IMR-90 (cell line): ENCODE data around the genes BACE1, TMPRSS13 and MPZL2.

DNA sequence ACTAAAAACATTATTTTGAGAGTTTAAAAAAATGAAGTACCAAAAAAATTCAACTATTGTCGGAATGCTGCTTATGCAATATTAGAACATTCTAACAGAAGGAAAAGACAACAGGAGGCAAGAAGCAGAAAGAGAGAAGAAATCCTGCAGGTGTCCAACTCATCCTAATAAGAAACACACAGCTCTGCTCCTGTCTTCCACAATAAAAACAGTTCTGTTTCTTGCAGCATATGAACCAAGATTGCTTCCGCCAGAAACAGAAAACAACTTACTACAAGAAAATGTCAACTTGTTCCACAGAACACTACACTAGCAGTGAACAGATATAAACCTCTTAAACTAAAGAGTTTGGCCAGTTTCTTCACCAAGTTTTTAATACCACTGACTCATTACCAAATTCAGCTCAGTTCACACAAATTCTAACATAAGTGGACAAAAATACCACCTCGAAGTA is 14.6 kb downstream of the SIK3 start:
- RRBS, result no CpG with 5 or more reads among the region's 3 CpGs
CAGE:
- cytosol, long polyA plus RNA, result no peak
- long polyA plus RNA, result no peak
- nucleus, long polyA plus RNA, result start-site peak on the minus strand centred at position 348 of the sequence, 829 bp wide, 11 and 21 reads in 2 replicates

- RRBS, result no CpG with 5 or more reads among the region's 6 CpGs
CAGE:
- cytosol, long polyA plus RNA, result no peak
- long polyA plus RNA, result no peak
- nucleus, long polyA plus RNA, result no peak
Measured at GRCh38 chr11:117092859-117093606, 5.2 kb downstream of the SIK3 start.

GRCh38 chr11:117193698-117194176 is 5.4 kb upstream of the TAGLN start:
- RRBS, result no CpG with 5 or more reads among the region's 10 CpGs
CAGE:
- cytosol, long polyA plus RNA, result no peak
- long polyA plus RNA, result no peak
- nucleus, long polyA plus RNA, result no peak

GRCh38 chr11:117203733-117203930 is 4.5 kb downstream of the TAGLN start:
- RRBS, result no CpG with 5 or more reads among the region's 3 CpGs
CAGE:
- cytosol, long polyA plus RNA, result no peak
- long polyA plus RNA, result no peak
- nucleus, long polyA plus RNA, result no peak

DNA sequence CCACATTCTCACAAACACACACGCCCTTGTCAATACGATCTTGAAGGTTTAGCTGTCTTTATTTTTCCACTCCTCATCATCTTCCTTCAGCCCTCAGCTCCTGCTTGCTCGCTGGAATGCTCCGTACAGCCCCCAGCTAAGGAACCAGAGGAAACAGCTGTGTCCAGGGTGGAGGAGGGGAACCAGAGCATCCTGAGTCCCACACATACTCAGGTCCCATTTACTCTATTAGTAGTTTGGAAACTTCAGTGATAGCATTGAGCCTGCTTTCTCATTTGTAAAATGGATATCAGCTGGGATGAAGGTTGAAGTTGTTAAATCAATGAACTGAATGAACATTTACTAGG is 13.3 kb downstream of the PCSK7 start:
- RRBS, result no CpG with 5 or more reads among the region's 4 CpGs
CAGE:
- cytosol, long polyA plus RNA, result no peak
- long polyA plus RNA, result no peak
- nucleus, long polyA plus RNA, result no peak

- RRBS, result no CpG with 5 or more reads among the region's 9 CpGs
CAGE:
- cytosol, long polyA plus RNA, result no peak
- long polyA plus RNA, result no peak
- nucleus, long polyA plus RNA, result no peak
Measured at GRCh38 chr11:117218967-117219469, 12.9 kb downstream of the PCSK7 start.

GRCh38 chr11:117229473-117230007 is 2.3 kb downstream of the PCSK7 start:
- RRBS, result no CpG with 5 or more reads among the region's 9 CpGs
CAGE:
- cytosol, long polyA plus RNA, result no peak
- long polyA plus RNA, result no peak
- nucleus, long polyA plus RNA, result no peak

DNA sequence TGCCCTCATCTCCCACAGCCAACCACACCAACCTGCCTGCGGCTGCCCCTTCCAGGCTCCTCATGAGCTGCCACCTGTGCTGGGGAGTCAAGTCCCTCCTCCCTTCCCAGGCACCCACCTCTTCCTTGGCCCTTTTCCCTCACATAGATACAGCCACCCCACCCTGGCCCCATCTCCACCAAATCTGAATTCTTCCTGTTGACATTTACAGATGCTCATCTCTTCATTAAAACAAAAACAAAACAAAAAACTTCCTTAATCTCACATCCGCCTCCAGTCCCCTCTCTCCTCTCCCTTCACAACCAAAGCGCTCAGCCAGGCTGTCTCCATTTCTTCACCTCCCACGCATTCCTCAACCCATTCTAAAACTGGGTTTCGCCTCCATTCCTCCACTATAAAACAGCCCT is 15.4 kb downstream of the BACE1 start:
- RRBS, result no CpG with 5 or more reads among the region's 5 CpGs
CAGE:
- cytosol, long polyA plus RNA, result no peak
- long polyA plus RNA, result no peak
- nucleus, long polyA plus RNA, result no peak

- RRBS, result no CpG with 5 or more reads among the region's 8 CpGs
CAGE:
- cytosol, long polyA plus RNA, result no peak
- long polyA plus RNA, result no peak
- nucleus, long polyA plus RNA, result no peak
Measured at GRCh38 chr11:117313016-117313555, 3.0 kb downstream of the BACE1 start.

GRCh38 chr11:117315574-117316659 is at the start of gene BACE1:
Gene BACE1 (minus strand): TSS chr11:117316256.
- RRBS, result 6% methylated on average over 34 of the region's 75 CpGs
CAGE:
- cytosol, long polyA plus RNA, result no peak
- long polyA plus RNA, result no peak
- nucleus, long polyA plus RNA, result no peak

- RRBS, result no CpG with 5 or more reads among the region's 15 CpGs
CAGE:
- cytosol, long polyA plus RNA, result no peak
- long polyA plus RNA, result no peak
- nucleus, long polyA plus RNA, result no peak
Measured at GRCh38 chr11:117391964-117392852, 64.6 kb downstream of the CEP164 start.

GRCh38 chr11:117861167-117862097 is 15.0 kb downstream of the FXYD6 start:
- RRBS, result no CpG with 5 or more reads among the region's 15 CpGs
CAGE:
- cytosol, long polyA plus RNA, result no peak
- long polyA plus RNA, result no peak
- nucleus, long polyA plus RNA, result no peak

DNA sequence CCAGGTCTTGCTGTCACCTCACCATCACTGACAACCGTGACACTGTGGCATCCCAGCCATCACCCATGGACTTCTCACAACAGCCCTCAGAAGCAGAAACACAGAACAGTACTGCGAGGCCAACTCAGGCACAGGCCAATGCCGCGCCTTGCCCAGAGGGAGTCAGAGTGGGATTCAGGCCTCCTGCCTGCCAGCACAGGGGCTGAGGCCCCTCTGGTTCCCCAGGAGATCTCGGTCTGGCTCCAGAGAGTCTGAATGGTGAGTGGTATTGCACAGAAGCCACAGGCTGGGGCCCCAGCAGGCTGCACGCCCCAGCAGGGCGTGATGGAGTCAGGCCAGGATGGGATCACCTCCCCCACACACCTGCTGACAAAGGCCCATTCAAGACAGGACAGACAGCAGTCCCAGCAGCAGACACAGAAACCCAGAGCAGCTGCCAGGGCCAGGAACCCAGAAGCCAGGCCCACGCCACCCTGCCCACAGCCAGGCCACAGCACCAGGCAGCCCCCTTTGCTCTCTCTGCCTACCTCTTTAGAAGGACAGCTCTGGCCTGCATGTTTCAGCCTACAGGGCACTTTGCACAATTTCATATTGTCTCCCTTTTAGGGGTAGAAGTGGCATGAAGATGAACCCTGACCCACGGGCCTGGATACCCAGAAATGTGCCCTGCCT is 6.3 kb downstream of the FXYD6 start:
- RRBS, result no CpG with 5 or more reads among the region's 9 CpGs
CAGE:
- cytosol, long polyA plus RNA, result no peak
- long polyA plus RNA, result no peak
- nucleus, long polyA plus RNA, result no peak

- RRBS, result 18% methylated on average over 5 of the region's 15 CpGs
CAGE:
- cytosol, long polyA plus RNA, result no peak
- long polyA plus RNA, result no peak
- nucleus, long polyA plus RNA, result no peak
Measured at GRCh38 chr11:117872624-117873426, 3.6 kb downstream of the FXYD6 start.

GRCh38 chr11:117929286-117929712 is at the start of gene TMPRSS13:
Gene TMPRSS13 (minus strand): TSS chr11:117929402.
- RRBS, result no CpG with 5 or more reads among the region's 8 CpGs
CAGE:
- cytosol, long polyA plus RNA, result no peak
- long polyA plus RNA, result no peak
- nucleus, long polyA plus RNA, result no peak

GRCh38 chr11:118007534-118008051 is 21.4 kb downstream of the IL10RA start:
- RRBS, result no CpG with 5 or more reads among the region's 7 CpGs
CAGE:
- cytosol, long polyA plus RNA, result no peak
- long polyA plus RNA, result no peak
- nucleus, long polyA plus RNA, result no peak

DNA sequence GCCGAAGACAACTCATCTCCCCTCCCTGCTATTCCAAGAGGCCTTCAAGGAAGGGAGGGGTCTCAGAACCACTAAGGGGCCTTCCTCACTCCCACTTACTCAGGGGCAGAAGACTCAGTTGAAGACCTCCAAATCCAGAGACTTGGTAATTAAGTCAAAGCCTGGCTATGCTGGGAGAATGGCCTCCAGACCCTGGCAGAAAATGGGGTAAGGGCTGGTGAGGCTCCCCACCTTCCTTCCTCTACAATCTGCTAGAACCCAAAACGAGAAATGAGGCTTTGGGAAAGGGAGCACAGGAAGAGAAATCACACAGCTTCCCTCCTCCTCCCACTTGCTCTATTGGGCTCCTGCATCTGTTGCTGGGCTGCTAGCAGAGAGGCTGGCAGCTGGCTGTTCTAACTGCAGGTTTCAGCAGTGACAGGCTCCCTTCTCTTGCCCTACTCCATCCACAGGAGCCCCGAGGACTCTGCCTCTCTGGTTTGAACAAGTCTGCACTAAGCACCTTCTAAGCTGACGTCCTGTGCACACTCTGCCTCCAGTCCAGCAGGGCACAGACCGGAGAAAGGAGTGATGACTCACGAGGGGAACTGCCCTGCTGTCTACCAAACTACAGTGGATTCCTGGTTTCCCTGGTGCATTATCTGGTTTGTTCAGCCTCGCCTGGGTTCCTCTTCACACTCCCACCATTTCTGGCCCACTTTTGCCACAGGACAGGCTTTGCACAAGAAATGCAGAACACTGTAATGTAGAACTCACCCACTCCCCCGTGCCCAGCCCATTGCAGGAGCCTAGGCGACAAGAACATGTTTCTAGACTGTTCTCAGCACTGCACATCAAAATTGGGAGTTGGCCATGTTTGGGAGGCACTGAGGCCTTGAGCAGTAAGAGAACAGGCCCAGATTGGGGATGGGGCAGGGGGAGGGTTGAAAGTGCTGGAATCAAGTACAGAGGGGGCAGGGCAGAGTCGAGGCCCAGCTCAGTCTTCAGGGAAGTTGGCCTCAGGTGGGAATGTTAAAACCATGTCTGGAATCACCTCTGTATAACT is 25.9 kb downstream of the IL10RA start:
- RRBS, result no CpG with 5 or more reads among the region's 10 CpGs
CAGE:
- cytosol, long polyA plus RNA, result no peak
- long polyA plus RNA, result no peak
- nucleus, long polyA plus RNA, result no peak

DNA sequence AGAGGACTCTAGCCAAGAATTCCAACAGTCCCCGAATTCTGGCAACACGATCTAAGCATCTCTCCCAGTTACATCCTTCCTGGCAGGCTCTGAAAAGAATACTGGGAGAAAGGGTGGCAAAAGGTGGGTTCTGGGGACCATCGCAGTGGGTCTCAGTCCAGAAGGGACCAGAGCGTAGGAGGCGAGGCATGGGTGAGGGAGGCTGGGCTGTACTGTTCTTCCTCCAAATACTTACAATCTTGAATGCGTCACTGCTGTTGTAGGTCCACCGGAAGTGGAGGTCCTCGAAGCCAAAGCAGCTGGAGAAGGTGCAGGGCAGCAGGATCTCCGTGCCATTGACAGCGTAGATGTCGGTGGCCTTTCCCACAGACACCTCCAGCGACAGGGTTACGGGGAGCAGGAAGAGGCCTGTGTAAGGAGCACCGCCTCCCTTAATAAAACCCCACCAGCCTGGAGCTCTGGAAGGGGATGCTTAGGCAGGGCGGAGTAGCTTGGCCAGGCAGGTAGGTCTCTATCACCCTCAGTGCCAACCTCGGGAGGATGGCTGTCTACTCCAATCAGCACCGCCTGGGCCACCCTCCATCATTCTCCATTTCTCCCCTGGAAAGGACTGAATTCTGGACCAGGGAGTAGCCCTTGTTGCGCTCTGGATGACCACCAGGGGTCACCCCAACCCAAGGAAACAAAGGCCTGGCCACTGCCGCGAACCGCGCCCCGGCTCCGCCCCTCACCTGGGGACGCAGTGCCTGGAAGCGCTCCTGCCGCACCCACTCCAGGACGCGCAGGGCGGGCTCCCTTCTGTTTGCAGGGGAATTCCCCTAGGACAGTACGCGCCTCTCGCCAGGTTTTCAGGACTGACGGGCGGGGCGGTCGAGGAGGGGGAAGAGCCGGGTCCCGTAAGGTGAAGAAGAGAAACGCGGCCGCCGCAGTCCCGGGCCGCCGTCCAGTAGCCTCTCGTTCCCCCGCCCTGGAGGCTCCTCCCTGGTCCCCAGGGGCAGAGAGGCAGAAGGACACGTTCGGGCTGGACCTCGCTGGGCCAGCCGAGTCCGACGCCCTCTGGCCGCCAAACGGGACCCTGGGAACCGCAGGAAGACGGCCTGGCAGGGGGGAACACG is 7.4 kb downstream of the SCN4B start:
- RRBS, result 18% methylated on average over 5 of the region's 59 CpGs
CAGE:
- cytosol, long polyA plus RNA, result no peak
- long polyA plus RNA, result no peak
- nucleus, long polyA plus RNA, result no peak

DNA sequence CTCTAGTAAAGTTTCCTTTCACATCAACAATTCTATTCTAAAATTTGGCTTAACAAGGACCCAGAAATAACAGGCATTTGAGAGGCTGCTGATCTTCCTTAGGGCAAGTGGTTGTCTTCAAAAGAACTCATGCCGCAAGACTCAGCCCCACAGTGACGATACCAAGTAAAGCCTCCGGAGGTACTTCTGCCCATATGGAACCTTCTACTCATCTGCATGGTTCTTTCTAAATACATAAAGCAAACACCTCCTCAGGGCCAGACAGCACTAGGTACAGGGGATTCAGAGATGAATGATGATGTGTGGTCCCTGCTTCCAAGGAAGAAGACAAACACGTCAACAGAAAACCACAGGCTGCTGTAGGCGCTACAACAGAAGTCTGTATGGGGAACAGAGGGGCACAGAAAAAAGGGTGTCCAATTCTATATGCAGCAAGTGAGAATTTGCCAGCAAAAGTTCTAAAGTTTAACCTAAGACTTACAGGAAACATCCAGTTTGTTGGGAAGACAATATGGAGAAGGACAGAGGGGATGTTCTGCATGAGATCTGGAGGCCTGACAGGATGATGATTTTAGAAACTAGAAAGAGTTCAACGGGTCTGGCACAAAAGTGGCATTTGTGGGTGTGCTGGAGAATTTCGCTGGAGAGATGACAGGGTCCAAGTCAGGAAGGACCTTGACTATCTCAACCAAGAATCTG is 23.8 kb downstream of the JAML start:
- RRBS, result no CpG with 5 or more reads among the region's 7 CpGs
CAGE:
- cytosol, long polyA plus RNA, result no peak
- long polyA plus RNA, result no peak
- nucleus, long polyA plus RNA, result no peak

- RRBS, result 10% methylated on average over 5 of the region's 21 CpGs
CAGE:
- cytosol, long polyA plus RNA, result no peak
- long polyA plus RNA, result no peak
- nucleus, long polyA plus RNA, result no peak
Measured at GRCh38 chr11:118263969-118264797, at the start of gene MPZL2. Gene MPZL2 (minus strand): TSS chr11:118264297.